Occipital lobe (tissue), 2 donors: ENCODE measurements around the gene RPS24.

GRCh38 chr10:76115344-76115659 is 683.9 kb downstream of the LRMDA start:
- RAMPAGE, long total RNA, result no peak

GRCh38 chr10:77192982-77193588 is 444.5 kb downstream of the KCNMA1 start:
- RAMPAGE, long total RNA, result no peak

- RAMPAGE, long total RNA, result no peak
Measured at GRCh38 chr10:77243080-77243631, 394.5 kb downstream of the KCNMA1 start.

DNA sequence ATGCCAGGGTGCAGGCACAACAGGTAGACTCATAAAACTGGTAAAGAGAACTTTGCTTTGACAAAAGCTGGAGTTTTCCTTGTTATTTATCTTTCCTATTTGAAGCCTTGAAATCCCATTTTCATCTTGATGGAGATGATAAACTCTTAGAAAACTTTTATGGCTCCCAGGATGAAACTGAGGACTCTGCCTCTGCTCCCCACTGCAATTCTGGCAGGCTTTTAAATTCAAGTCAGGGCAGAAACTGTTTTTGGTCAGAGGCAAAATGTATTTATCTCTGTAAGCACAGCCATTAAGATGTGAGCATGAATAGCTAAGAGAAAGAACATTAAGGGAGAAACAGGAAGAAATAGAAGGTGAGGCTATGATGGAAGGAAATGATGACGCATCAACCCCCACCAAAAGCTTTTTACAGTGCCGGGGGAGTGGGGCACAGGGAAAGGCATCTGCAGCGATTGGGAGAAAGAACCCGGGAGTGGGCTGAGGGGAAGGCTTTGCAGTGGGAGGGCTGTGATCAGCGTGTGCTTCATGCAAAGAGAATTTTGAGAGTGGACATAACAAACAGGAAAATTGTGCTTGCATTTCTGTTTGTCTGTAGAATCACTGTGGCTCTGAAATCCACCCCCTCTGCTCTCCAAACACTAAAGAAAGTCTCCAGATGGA is 250.9 kb downstream of the KCNMA1 start:
- RAMPAGE, long total RNA, result no peak

DNA sequence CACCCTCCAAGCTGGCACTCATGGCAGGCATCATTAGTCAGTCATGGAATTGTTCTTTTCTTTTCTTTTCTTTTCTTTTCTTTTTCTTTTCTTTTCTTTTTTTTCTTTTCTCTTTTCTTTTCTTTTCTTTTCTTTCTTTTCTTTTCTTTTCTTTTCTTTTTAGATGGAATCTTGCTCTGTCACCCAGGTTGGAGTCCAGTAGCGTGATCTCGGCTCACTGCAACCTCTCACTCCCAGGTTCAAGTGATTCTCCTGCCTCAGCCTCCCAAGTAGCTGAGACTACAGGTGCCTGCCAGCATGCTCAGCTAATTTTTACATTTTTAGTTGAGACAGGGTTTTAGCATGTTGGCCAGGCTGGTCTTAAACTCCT is 250.1 kb downstream of the KCNMA1 start:
- RAMPAGE, long total RNA, result no peak

DNA sequence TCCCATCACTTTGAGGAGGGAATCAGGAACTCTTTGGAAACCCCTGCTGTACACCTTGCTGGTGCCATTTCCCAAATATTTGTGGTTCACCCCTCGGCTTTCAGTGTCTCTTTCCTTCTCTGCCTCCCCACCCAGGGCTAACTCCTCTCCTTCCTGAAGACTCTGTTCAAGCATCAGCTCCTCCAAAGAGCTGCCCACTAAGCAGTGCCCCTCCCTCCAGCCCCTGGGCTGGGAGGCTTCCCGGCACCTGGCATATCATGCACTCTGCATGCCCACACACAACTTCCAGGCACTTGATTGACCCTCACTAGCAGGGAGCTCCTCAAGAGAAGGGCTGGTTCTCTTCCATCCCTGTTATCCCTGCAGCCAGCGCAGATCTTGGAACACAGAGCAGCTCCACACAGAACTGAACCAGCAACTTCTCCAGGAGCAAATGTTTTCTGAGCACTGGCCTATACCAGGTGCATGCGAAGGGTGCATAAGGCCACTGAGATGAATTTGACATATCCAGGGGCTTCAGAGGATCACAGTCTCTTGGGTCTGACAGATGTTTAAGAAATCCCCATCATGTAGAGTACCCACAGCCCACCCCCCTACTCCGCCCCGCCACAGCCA is 121.9 kb downstream of the KCNMA1 start:
- RAMPAGE, long total RNA, result no peak

- RAMPAGE, long total RNA, result no peak
Measured at GRCh38 chr10:77526321-77527671, 110.8 kb downstream of the KCNMA1 start.

DNA sequence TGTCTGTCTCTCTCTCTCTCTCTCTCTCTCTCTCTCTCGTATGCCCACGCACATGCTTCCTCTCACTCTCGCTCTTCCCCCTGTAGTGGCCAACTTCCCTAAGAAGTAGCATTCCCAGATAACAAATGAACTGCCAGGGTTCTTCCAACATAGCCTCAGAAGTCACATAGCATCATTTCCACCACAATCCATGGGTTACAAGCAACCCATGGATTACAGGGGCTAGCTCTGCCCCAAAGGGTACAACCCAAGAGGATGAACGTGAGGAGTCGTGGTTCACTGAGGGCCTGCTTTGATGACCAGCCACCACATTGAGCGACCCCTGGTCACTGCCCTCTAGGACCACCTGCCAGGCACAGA is 18.3 kb downstream of the KCNMA1 start:
- RAMPAGE, long total RNA, result no peak

GRCh38 chr10:77635333-77635828 is 2.2 kb downstream of the KCNMA1 start:
- RAMPAGE, long total RNA, result no peak

GRCh38 chr10:77638173-77638345 is 451 bp upstream of the KCNMA1 start:
- RAMPAGE, long total RNA, result no peak

DNA sequence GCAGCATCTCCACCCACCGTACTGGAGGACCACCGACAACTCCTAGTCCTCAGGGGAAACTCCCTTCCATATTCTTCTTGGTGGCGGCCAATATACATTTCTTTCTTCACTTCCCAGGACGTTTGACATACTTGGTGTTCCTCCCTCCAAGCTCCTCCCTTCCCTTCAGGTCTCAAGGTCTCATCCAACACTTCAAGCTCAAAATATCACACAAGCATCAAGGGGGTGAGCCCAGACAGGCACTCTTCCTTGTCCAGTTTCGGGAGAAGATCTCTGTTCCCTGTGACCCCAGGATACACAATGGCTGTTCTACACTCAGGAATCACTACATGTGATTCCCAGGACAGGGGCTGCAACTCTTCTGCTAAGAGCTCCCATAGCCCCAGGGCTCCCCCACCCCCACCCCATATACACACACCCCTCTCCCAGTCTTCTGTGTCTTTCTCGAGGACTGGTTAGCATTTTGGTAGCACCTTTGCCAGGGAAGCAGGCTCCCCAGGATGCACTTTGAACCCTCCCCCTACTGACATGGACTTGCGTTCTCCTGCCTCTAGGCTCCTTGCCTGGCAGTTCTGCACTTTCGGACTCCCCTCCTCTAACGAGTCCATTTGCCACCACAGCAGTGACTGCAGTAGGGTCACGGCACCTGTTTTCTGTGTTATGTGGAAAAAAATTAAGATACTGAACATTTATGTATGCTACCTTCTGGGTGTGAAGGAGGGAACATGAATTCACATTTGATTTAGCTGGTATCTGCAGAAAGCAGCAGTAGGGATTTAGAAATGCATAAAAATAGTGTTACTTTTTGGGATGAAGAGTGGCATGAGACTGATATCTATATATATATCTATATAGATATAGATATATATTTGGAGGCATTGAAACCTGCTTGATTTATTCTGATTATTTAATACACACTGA is 141.4 kb upstream of the KCNMA1 start:
- RAMPAGE, long total RNA, result no peak

GRCh38 chr10:77869845-77870555 is 56.6 kb downstream of the DLG5 start:
- RAMPAGE, long total RNA, result no peak

DNA sequence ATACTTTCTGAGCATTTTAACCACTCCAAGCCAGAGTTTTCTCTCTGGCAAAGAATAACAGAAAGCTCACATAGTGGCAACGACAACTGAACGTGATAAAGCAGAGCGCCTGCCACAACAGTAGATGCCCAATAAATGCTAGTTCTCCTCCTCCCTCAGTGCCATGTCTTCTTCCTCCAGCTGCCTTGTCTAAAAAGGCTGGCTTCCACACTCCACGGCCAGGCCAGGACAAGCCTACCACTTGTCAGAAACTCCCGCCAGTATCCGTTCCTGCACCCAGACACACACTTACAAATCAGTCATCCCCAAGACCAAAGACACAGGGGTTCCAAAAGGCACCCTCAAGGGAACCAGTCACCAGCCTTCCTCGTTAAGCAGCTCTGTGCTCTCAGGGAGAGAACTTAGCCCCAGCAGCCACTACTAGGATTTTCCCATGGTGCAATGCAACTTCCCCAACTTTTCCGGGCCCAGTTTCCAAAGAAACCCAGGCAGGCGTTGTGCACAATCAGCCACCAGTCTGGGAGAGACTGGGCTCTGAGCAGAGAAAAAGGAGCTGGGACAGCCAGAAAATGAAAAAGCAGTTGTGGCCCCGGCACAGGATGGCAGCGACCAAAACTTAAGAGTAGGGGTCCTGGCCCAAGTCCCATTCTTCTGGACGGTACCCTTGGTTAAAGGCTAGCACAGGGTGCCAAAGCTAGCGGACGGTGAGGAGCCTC is 1.2 kb downstream of the DLG5 start:
- RAMPAGE, long total RNA, result no peak

DNA sequence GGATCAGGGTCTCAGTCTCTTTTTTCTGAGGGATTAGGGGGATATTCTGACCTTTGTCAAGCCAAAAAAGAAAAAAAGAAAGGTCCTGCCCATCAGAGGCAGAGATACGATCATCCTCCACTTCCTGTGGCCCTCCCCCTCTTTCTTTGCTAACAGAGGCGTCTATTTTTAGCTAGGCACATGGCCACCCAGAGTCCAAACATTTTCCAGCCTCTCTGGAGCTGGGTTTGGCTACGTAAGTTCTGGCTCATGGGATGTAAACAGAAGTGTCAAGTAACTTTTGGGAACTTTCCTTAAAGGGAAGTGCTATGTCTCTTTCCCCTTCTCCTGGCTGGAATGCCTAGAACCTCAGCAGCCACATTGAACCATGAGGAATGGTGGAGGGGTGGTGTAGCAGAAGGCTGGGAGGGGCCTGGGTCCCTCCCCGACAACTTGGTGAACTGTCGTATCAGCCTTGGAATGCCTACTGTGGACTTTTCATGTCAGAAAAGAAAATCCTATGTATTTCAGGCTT is 44.8 kb upstream of the DLG5 start:
- RAMPAGE, long total RNA, result no peak

DNA sequence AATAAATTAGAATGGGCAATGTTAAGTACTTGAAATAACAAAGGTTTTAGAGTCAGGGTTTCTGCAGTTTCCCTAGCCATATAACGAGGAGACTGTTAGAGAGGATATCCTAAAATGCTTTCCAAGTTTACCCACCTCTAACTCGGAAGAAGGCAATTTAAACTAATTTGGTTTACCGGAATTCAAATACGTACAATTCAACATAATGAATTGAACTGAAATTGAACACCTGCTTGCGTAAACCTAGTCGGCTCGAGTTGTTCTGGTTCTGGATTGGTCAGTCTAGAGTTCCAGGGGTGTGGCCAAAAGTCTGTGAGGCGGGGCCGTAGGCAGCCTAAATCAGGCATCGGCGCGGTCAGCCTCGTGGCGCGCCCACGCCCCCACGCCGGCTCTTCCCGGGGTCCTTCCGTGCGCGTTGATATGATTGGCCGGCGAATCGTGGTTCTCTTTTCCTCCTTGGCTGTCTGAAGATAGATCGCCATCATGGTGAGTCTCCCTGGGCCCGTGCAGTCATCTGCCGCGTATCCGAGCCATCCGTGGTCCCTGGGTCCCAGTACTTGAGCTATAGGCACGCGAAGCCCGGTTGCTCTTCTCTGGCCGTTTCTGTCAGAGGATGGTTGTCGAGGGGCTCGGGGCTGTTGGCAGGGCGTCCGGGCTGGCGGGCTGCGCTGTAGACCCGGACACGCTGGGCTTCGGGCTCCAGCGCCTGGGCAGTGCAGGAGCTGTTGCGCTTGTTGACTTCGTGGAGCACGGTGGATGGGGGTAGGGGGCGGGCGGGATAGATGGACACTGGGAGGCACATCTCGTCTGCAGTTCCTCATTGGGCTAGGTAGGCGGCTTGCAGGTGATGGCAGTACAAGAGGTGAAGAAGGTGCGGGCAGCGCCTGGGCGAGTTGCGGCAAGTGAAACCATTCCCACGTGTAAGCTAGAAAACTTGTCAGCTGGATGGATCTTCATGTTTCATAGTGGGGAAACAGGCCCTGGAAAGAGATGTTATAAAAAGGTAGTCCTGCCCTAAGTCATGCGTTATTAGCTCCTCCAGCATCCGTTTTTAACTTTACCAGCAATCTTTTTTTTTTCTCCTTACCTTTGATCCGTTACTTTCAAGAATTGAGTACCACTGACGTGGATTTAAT is at the start of gene RPS24:
RPS24 (plus strand) TSS at position 445 of the 1,136 bp plus-strand sequence.
- RAMPAGE, long total RNA, result start-site peak on the plus strand centred at position 452 of the sequence, 24 bp wide, 99,886 and 91,022 reads in 2 replicates

DNA sequence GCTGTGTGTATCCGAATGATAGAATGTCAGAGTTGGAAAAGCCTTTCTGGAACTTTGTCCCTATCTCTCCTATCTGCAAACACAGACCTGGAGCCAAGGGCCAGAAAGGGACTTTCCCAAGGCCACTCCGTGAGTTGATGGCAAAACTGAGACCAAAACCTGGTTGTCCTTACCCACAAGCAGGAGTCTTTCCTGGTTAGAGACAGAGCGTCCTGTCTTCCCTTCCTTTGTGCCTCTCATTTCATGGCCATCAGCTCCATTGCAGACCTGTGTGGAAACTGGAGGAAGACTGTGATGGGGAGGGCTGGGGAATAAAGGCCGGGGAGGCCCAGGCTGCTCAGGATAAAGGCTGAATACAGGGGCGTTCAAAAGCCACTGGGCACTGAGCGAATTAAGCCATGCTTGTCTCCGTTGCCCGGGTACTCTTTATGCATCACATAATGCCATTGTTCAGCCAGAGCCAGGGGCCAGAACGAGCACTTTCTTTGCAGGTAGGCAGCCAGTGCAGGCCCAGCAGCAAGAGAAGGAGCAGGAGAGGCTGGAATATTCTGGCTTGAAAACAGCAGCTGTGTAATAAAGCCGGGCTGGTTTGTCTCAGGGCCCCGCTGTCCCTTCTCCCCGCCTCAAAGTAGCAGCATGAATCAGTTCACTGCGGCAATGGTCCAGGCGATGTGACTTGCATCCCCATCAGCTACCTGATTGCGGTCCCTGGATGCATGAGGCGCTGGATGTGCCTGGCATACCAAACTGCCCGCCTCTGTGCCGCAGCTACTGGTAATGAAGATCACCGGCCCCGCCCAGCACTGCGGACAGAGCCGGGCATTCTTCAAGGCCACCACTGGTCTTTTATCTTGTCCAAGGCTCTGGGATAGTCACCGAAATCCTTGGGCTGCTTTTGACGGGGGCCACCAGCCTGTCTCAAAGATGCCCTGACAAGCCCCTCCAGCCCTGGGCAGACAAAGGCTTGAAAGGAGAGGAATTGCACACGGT is 143.1 kb downstream of the RPS24 start:
- RAMPAGE, long total RNA, result no peak

DNA sequence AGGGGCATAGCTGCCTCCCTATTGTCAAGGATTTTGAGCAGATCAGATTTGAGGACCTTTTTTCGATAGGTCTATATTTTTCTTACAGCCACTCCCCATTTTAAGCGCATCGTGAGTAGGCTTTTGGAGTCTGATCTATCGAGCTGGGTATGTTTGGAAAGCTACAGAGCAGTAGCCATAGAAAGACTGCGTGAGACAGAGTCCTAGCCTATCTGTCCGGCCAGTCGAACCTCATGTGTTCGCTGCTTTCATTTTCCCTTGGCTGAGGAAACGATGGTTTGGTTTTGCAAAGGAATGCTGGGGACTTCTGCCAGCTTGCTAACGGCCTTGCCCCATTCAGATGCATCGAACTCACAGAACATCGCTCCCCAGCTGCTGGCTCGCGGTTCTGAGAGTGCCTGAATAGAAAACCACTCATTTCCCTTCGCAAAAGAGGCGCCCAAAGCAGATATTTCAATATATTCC is 214.9 kb downstream of the RPS24 start:
- RAMPAGE, long total RNA, result no peak

DNA sequence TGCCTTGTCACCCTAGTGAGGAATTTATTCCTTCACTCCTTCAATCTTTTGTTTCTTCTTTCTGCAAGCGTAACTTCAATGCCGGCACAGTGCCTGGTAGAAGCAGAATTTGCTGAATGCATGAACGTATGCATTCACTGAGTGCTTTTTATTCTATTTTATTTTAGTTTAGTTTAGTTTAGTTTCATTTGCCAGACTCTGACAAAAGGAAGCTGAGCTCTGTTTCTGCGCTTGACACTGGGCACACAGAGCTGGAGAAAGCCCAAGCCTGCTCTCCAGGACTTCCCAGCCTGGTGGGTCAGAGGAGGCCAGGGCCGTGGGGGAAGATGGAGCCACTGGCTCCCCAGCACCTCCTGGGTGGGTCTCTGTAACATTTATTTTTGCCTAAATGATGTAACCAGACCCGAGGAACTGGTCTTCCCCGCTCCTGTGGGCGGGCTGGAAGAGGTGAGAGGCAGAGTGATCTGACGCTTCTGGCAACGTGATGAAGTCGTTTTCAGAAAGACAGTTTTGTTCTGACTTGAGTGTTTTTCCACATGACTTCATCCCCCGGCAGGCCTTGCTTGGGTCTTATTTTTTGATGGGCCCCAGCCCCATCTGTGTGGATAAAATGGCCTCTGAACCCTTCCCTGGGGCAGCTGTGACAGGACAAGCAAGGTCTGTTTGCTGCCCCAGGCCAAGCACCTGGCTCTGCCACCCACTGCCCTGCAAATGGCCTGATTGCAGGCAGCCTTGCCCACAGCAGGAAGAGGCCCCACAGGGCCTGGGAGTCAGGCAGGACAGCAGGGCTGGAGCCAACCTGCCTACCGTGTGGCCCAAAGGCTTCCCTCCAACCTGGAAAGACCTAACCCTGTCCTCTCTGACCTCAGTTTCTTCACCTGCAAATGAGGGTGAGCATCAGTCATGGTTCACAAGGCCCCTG is 305.0 kb upstream of the ZMIZ1 start:
- RAMPAGE, long total RNA, result no peak

DNA sequence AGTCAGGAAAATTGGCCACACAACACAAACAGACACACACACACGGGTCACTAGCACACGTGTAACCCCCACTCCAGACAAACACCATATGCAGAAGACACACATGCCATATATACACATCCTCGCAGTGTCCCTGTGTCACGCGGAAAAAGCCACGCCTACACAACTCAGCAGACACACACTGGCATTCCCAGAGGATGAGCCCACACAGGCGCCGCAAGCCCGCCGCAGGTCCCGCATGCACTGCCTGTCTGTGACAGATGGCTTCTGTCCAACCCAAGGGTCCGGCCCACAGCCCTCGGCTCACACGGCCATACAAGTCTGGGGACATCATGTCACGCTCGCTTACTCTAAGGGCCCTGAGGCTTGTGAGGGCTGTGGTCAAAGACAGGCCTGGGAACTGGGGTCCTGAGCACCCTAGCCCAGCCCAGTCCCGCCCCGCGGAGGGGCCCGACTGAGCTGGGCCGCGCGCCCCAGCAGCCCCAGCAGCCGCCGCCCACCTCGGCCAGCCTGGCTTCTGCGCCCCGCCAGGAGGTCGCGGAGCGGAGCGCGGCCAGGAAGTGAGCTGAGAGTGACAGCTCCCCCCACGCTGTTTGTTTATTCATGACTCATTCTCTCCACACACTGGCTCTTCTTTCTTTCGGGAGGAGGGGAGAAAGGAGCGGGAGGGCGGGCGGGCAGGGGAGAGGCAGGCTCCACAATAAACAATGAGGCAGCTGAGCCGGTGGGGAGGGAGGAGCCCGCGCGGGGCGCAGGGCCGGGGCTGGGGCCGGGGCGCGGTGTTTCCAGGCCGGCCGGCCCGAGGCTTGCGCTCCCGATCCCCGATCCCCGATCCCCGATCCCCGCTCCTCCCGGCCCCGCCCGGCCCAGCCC is 95.4 kb upstream of the ZMIZ1 start:
- RAMPAGE, long total RNA, result no peak

DNA sequence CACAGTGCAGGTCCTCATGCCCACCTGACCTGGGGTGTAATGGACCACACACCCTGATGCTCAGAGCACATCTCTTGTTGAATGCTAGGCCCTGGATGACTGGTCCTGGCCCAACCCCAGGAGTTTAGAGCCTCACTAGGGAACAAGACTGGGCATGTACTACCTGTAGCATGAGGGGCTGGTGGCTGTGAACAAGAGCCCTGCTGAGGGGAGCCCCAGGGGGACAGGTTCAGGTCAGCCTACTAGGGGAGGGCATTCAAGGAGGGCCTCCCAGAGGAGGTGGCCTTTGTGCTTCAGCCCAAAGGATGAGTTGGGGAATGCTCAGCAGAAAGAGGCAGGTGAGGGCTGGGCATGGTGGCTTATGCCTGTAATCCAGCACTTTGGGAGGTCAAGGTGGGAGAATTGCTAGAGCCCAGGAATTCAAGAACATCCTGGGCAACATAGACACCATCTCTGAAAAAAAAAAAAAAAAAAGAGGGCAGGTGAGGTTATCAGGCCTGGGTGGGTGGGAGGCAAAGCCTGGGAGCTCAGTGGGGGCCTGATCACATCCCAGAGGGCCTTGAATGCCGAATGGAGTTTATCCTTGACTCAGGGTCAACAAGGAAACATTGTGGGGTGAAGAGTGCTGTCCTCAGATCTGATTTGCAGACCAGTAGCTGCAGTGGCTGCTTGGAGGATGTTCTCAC is 31.4 kb downstream of the ZMIZ1 start:
- RAMPAGE, long total RNA, result no peak